Pulmonary artery (tissue), 1 donor: ENCODE measurements around a stretch of chr1.

DNA sequence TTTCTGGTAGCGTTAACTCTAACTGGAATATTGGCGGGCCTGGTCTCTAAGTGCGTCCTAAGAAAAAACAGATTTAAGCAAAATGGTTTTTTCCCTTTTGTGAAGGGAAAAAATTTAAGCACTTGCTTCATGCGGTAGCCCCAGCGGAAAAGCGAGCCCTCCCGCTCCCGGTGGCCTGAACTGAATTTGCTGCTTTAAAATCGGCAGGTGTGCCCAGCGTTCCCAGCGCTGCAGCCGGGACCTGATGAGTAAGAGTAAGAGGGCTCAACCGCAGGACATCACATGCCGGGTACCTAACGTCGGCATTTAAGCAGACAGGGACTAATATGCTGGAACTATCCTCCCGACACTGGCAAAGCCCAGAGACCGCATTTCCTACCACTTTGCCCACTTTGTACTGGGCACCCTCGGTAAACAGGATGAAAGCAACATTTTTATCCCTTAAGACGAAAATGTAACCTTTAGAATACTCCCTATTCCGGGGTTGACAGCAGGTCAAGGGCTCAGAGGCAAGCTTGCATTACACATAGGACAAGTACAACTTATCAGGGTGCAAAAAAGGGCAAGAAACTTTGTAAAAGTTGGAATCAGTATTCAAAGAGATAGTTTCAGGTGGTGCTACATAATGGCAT is 30.3 kb upstream of the NFIA start:
- PRO-cap = unidirectional peak, minus-strand start at position 182 of the sequence

GRCh38 chr1:61090430-61090869 is 8.1 kb downstream of the NFIA start:
- PRO-cap = no peak

GRCh38 chr1:61173769-61174186 is 91.4 kb downstream of the NFIA start:
- PRO-cap = no peak

GRCh38 chr1:61254526-61255370 is 172.4 kb downstream of the NFIA start:
- PRO-cap = no peak

- PRO-cap = no peak
These were observed 298.7 kb downstream of the TM2D1 start for GRCh38 chr1:61426083-61426816.

- PRO-cap = no peak
These were observed 88.1 kb downstream of the TM2D1 start for GRCh38 chr1:61636814-61637239.

GRCh38 chr1:61742997-61743417 is 727 bp downstream of the PATJ start:
- PRO-cap = no peak

GRCh38 chr1:62068924-62069441 is 125.7 kb upstream of the L1TD1 start:
- PRO-cap = no peak

GRCh38 chr1:62606610-62607061 is 9.3 kb downstream of the ANGPTL3 start:
- PRO-cap = no peak

GRCh38 chr1:62653613-62654222 is 34.5 kb downstream of the DOCK7 start:
- PRO-cap = no peak

GRCh38 chr1:63316810-63317380 is 5.5 kb upstream of the FOXD3 start:
- PRO-cap = unidirectional peak, plus-strand start at chr1:63317172; bidirectional peak, plus-strand start at chr1:63317582, minus-strand start at chr1:63317272

GRCh38 chr1:63329380-63329994 is 7.1 kb downstream of the FOXD3 start:
- PRO-cap = no peak

- PRO-cap = no peak
These were observed 475 bp downstream of the ITGB3BP start for GRCh38 chr1:63522473-63523027.

DNA sequence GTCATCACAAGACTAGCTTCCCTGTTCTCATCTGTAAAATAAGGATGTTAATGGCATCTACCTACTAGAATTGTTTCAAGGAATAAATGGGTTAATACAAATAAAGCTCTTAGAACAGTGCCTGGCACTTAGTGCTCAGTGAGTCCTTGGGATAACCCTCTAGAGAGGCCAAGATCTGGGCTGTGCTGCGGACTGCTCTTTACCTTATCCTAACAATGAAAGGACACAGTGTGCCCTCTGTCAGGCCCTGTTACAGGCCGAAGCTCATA is 154.8 kb downstream of the ROR1 start:
- PRO-cap = no peak

DNA sequence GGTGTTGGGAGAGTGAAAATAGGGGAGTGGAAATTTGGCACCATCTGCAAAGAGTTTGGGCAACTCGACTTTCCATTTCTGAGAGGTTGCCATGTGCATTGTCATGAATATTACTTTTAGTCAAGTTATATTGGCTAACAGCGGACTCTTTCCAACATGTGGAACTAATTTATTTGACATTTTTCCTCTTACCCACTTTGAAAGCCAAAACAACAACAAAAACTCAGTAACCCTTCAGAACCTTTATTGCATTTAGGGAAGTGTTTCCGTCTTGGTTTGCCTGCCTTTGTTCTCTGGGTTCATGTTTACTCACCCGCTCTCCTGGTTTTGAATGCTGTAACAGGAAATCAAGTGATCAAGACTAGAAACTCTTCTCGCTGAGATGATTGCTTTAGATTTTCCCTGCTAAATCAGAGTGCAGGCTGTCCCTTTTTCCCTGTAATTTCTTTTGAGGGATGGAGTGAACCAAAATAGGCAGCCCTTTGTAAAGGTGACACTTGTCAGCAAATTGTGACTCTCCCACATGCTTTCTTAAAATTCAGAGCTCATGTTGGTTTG is 70.5 kb downstream of the CACHD1 start:
- PRO-cap = no peak

DNA sequence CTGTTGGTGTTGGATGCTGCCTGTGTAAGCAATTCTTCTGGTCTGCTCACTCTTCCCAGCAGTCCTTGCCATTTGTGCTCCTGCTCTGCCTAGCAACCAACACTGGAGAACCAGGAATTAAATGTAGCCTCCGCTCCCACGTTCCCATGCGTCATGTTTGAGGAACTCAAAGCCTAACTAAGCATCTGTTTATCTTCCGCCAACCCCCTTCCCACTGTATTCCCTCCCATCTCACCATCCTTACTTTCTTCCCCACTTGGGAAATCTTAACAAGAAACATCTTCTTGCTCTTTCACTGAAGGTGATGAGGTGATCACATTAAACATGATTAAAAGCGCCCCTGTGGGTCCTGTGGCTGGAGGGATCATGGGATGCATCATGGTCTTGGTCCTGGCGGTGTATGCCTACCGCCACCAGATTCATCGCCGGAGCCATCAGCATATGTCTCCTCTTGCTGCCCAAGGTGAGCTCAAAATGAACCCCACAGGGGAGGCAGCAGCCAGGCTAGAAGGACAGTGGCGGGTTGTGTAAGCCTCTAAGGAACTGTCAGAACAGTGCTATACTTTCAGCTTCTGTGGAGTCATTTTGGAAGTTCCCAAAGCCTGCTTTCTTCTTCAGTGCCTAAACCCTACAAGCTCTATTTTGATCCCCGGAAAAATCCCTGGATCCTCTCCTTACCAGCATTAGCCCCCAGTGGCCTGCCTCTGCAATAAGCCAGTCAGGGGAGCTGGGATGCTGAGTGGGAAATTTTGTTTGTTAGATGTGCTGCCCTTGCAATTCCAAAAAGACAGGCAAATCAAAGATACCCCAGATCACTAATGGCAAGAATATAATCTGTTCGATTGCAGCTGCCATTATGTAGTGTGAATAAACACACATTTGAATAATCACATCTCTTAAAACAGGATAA is 65.3 kb upstream of the RAVER2 start:
- PRO-cap = no peak

- PRO-cap = no peak
These were observed 99.2 kb downstream of the RAVER2 start for GRCh38 chr1:64844069-64844462.

- PRO-cap = no peak
These were observed 72.3 kb downstream of the JAK1 start for GRCh38 chr1:64894050-64894509.

DNA sequence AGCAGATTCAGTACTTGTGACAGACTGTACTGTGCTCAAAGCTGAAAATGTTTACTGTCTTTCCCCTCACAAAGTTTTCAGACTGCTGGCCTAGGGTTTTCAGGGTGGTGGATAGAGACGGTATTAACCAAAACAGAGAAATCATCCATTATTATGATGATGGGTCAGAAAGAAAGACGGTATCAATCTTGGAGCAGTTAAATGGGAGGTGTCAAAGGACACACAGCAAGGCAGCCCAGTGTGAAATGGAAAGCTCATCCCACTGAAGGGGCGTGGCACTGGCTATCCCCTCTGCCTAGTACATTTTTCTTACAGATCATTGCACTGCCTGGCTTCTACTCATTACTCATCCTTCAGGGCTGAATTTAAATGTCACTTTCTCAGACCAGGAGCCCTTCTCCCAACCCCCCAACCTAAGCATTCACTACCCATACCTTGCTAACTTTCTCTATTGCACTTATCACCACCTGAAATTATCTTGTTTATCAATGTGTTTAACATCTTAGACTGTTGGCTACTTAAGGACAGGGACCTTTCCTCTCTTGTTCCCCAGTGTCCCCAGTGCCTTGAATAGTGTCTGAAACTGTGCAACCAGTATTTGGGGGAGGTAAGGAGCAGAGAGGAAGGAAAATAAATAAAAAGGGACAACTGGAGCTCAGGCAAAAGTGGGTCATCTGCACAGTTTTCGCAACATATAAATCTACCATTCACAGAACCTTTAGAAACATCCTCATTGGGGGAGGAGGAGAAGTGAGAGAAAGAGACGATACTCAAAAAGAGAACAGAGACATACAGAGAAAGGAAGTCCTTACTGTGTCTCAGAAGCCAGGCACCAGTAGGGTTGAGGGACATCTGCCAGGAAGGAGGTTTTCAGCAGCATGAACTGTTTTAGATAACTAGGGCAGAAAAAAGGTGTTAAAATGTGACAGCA is 10.0 kb downstream of the JAK1 start:
- PRO-cap = no peak

GRCh38 chr1:65067622-65067991 is 80.4 kb upstream of the AK4 start:
- PRO-cap = bidirectional peak, plus-strand start at chr1:65067814, minus-strand start at chr1:65067715